ENCODE data around the gene KCMF1.

GRCh38 chr2:80520295-80520693, 215.7 kb upstream of the LRRTM1 start:
- RRBS, result no CpG with 5 or more reads among the region's 5 CpGs

GRCh38 chr2:81466702-81467817, 1162.5 kb upstream of the LRRTM1 start:
- RRBS, result 92% methylated on average over 3 of the region's 51 CpGs

- RRBS, result no CpG with 5 or more reads among the region's 35 CpGs
These were observed 1176.7 kb upstream of the LRRTM1 start for GRCh38 chr2:81481127-81481874.

DNA sequence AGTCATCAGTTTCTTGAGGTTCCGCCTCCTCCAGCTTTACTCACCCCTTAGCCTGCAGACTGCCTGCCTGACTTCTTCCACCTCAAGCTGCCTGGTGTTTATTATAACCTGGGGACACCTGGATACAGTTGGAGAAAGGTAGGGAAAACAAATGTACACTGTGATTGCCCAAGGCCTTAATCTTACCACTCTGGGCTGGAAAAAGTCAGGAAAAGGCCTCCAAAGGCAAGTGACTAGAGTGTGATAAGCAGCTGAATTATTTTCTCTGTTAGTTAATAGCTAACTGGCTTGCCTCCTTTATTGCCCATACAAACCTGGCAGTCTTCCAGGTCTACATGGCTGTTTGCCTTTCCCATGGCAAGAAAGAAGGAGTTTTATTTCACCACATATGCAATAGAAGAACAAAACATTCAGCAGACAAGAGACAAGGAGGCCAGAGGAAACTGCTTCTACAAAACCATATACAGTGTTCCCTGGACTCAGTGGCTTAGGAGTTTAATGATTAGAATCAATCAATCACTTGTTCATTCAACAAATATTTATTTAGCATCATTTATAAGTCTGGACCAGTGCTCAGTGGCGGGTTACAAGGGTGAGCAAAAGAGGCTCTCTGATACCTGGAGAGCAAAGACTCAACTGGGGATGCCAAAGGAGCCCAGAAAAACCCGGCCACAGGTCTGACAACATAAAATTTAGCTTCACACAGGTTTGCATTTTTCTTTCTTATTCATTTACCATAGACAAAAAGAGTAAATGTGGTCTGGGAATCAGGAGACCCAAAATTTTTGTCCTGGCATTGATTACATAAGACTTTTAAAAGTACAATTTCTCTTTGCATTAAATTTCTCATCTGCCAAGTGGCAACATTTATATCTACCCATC, 27.5 kb upstream of the SUCLG1 start:
- RRBS, result no CpG with 5 or more reads among the region's 3 CpGs

- RRBS, result no CpG with 5 or more reads among the region's 4 CpGs
These were observed 19.2 kb downstream of the TMSB10 start for GRCh38 chr2:84924693-84924932.

- RRBS, result no CpG with 5 or more reads among the region's 24 CpGs
These were observed 21.4 kb downstream of the TMSB10 start for GRCh38 chr2:84926729-84927406.

- RRBS, result 2% methylated on average over 57 of the region's 141 CpGs
These were observed at the start of gene KCMF1 for GRCh38 chr2:84970255-84971315. Gene KCMF1, plus strand, starts transcription at chr2:84971161.

DNA sequence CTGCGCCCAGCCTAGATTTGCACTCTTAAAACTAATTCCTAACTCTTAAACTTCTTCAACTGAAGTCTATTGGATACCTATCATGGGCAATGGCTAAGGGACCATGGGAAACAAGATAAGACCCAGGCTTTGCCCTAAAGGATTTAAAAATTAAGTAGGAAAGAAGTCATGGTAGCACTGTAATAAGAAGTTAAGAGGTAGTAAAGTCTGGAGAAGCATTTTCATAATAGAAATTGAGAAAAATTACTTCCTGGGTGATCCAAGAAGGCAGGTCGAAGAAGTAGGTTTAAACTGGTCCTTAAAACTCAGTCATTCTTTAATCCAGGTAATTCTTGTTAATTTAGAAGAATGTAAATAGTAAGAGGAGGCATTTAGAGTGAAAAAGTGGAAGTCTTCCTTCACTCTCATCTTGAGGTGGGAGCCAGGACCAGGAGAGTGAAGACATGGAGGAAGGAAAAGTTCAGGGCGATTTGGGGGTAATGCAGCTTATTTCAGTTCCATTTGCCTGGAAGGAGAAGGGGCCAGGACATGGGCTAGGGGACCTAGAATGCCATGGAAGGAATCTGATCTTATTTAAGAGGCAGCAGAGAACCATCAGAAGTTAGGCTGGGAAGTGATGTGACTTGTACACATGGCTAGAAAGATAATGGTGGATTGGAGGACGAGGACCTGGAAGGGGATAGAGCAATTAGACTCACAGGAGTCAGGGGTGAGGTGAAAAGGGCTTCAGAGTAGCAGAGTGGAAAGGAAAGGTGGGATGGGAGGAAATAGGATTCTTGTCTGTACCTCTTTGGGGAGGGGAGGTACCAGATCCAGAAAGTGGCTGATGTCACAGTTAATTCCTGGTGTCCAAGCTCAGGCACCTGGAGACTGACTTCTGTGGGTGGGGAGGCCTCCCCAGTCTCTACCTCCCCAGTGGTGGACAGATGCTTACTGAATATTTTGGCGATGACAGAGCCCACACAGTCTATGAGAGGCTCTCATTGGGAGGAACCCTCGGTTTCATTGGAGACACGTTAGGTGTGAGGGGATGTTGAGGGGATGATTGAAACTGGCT, 6.4 kb downstream of the TCF7L1 start:
- RRBS, result no CpG with 5 or more reads among the region's 7 CpGs

DNA sequence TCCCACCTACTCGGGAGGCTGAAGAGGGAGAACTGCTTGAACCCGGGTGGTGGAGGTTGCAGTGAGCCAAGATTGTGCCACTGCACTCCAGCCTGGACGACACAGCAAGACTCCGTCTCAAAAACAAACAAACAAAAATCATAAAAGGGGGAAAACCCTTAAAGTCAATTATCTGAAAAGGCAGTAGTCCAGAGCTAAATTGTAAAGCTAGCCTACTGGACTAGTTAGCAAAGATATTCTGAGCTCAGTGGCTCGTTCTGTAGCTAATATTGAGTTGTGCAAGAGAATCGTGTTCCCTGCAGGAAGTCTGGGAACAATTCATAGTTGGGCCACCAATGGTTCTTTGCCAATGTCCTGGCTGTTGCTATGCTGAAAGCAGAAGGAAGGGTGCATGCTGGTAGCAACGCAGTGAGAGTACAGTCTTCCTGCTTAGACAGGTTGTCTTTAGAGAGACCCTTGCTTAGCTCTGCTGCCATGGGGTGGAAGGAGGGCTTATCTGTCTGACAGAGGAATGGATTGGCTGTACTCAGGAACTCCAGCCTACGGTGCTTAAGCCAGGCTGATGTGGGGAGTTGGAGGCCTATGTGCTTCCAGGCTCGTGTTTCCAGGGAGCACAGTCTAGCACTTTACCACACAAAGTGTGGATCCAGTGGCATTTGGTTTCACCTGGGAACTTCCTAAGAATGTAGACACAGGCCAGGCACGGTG, 4.2 kb downstream of the TGOLN2 start:
- RRBS, result no CpG with 5 or more reads among the region's 10 CpGs

DNA sequence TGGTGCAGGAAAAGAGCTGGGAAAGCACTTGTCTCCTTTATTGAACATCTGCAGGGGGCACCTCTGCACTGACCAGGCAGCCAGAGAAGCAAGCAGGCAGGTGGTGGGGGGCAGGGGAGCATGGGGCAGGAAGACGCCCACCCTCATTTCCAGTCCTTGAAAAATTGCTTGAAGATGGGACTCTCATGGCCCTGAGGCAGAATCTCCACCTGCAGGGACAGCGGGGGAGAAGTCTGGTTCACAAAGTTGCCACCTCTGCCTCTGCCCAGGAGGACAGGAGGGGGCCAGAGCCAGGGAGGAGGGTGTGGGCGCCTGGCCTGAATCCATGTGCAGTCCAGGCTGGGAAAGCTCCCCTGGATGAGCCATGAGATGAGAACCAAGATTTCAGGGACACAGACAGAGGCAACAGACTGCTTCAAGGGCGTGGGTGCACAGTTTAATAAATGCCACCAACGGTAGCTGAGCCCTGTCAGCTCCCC, 15.4 kb downstream of the CAPG start:
- RRBS, result no CpG with 5 or more reads among the region's 5 CpGs

DNA sequence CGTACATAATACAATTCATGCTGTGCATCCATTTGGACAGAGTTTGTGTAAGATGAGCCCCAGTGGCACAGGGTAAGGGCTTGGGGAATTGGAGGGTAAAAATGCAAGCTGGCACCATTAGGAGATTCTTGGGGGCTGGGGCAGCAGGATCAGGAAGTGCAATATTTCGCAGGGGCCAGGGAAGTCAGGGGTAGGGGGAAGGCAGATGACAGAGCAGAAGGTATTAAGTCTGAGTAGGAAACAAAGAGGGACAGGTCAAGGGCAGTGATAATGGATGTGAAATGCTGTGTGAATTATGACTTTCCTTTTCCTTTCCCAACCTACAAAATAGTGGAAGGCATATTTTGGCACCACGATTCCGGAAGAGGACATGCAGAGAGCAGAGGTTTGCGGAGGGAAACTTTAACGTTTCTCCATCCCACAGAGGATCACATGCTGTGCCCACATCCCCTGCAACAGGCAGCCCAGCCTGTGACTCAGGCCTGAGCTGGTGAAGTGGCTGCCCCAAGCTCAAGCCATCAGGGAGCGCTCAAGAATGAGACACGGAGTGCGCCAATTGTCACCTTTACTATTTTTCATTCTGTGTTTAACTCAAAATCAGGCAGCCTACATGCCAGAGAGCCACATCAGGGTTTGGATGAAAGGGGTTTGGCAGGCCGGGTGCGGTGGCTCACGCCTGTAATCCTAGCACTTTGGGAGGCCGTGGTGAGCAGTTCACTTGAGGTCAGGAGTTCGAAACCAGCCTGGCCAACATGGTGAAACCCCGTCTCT, 4.6 kb downstream of the CAPG start:
- RRBS, result no CpG with 5 or more reads among the region's 15 CpGs

- RRBS, result no CpG with 5 or more reads among the region's 9 CpGs
These were observed 49.9 kb downstream of the SH2D6 start for GRCh38 chr2:85468243-85469078.

- RRBS, result no CpG with 5 or more reads among the region's 2 CpGs
These were observed 2.5 kb downstream of the MAT2A start for GRCh38 chr2:85541562-85541830.

DNA sequence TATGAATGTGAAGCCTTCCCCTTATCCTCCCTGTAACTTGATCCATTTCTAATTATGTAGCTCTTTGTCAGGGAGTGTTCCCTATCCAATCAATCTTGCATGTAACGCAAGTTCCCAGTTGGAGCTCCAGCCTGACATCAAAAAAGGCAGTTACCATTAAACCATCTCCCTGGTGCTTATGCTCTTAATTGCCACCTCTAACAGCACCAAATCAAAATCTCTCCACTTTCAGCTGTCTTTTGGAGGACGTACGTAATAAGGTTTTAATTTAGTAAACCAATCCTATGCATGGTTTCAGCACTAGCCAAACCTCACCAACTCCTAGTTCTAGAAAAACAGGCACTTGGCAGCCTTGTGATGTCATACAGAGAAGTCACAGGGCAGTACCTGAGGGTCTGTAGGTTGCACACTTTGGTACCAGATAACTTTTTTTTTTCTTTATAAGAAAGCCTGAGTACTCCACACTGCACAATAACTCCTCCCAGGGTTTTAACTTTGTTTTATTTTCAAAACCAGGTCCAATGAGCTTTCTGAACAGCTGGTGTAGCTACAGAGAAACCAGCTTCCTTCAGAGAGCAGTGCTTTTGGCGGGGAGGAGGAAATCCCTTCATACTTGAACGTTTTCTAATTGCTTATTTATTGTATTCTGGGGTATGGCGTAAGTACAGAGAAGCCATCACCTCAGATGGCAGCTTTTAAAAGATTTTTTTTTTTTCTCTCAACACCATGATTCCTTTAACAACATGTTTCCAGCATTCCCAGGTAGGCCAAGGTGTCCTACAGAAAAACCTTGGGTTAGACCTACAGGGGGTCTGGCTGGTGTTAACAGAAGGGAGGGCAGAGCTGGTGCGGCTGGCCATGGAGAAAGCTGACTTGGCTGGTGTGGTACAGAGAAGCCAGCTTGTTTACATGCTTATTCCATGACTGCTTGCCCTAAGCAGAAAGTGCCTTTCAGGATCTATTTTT, 5.6 kb downstream of the MAT2A start:
- RRBS, result no CpG with 5 or more reads among the region's 7 CpGs

GRCh38 chr2:85545202-85545544, 6.2 kb downstream of the MAT2A start:
- RRBS, result no CpG with 5 or more reads among the region's 3 CpGs

- RRBS, result no CpG with 5 or more reads among the region's 10 CpGs
These were observed 2.9 kb downstream of the SFTPB start for GRCh38 chr2:85664984-85665622.

- RRBS, result no CpG with 5 or more reads among the region's 21 CpGs
These were observed 17.1 kb downstream of the GNLY start for GRCh38 chr2:85710905-85711928.

DNA sequence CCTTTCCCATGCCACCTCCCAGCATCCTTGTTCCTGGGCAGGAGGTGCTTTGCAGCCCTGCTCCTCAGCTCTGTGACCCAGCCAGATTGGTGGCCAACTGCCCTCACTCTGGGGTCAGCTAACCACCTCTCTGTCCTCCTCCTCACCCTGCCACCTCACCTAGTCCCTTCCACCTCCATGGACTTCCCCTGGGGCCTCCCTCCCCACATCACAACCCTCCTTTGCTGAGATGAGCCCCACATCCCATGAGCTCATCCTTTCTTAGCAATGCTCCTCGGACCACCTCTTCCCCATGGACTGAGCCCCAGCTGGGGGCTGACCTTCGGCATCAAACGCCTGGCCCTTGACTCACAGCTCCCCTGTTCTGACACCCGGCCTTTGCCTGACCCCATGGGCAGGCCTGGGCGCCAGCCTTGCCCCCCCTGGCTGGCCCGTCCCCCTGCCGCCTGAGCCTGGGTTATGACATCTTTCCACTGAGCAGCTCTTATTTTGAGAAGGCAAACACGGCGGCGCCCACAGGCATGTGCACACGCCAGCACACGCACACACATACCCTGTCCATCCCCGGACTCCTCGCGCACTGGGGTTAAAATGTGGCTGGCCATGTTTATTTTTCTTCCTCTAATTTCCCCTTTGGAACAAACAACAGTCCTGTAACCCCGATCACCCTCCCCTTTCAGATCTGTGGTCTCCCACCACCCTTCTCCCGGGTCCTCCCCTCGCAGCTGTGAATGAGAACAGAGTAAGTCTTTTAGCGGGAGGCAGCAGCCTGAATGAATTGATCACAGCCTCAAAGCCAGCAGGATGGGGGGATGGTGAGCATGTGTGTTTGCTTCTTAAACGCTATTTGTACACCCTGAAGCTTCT, 12.0 kb upstream of the ATOH8 start:
- RRBS, result no CpG with 5 or more reads among the region's 20 CpGs

GRCh38 chr2:85758070-85759443, 4.8 kb downstream of the ATOH8 start:
- RRBS, result 80% methylated on average over 4 of the region's 25 CpGs

DNA sequence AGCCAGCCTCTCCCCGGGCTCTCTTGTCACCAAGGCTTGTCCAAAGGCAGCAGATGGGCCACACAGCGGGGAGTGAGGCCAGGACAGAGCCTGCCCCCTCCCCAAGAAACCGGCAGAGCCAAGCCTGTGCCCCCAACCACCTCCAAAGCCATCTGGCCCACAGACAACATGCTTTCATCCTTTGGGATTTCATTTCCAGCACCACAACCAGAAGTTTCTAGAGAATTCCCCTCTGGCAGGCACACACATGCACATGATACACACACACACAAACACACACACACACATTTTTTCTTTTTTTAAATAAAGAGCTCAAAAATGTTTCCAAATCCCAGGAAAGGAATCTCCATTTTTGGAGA, 39.3 kb downstream of the ATOH8 start:
- RRBS, result 51% methylated on average over 2 of the region's 3 CpGs